ENCODE measurements around a stretch of chr3.

DNA sequence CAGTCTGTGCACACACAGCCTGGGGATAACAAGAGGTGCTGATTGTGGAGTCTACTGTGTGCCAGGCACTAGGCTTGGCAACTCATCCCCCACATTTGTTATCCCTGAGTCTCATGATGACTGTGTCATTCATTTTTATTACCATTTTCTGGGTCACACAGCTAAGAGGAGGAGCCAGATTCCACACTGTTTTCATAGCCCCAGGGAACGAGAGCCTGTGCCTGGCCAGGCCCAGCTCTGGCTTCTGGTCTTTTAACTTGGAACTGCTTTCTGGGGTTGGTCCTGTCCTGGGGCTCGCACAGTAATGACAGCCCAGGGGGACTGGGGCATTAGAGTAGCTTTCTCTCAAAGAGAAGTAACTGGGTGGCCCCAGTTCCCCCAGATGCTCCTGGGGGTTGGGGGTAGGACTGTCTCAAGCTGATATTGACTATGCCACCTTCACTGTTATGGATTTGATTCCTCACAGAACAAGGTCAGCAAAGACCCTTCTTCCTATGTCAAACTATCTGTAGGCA, 34.6 kb downstream of the ESYT3 start:
- RRBS, 2 experiments = no CpG with 5 or more reads among the region's 2 CpGs

DNA sequence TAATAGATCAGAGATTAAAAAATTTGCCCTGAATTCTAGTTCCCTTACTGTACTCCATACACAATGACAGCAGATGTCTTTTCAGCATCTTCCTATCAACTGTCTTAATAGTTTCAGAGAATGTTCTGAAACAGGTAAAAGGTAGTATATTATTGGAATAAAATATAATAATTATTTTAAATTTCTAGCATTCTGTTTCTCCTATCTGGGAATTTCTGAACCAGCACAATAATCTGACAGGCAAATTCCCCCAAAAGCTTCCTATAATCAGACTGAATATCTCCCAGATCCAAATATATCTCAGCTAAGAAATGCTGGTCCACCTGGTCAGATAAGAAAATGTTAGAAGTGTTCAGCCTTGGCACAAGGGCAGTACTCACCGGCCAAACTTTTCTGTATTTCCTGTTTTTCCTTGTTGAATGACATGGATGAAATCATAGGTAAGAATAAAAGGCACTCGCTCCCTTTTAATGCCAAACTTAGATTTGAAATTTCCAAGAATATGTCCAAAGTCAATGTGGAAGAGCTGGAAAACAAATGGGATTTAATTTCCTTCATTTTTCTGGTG, 48.8 kb downstream of the FAIM start:
- RRBS, 2 experiments = no CpG with 5 or more reads among the region's 2 CpGs

- RRBS, 2 experiments = no CpG with 5 or more reads among the region's 4 CpGs
Observed at GRCh38 chr3:138725630-138726370, 108.9 kb downstream of the PIK3CB start.

GRCh38 chr3:138759039-138759504, 75.7 kb downstream of the PIK3CB start:
- RRBS, 2 experiments = no CpG with 5 or more reads among the region's 3 CpGs

GRCh38 chr3:138832649-138833095, 2.1 kb downstream of the PIK3CB start:
- RRBS, 2 experiments = no CpG with 5 or more reads among the region's 20 CpGs

DNA sequence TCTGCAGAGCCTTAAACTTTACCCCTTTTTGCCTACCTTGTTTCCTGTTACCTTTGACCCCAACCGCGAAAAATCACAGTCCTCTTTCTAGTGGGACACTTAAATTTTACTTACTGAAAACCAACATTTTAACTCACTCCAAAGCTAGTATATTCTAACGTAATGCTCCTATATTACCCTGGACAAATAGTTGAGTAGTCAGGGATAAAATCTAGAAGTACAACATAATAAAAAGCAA, 707 bp upstream of the PIK3CB start:
- RRBS, 2 experiments = no CpG with 5 or more reads among the region's 3 CpGs

DNA sequence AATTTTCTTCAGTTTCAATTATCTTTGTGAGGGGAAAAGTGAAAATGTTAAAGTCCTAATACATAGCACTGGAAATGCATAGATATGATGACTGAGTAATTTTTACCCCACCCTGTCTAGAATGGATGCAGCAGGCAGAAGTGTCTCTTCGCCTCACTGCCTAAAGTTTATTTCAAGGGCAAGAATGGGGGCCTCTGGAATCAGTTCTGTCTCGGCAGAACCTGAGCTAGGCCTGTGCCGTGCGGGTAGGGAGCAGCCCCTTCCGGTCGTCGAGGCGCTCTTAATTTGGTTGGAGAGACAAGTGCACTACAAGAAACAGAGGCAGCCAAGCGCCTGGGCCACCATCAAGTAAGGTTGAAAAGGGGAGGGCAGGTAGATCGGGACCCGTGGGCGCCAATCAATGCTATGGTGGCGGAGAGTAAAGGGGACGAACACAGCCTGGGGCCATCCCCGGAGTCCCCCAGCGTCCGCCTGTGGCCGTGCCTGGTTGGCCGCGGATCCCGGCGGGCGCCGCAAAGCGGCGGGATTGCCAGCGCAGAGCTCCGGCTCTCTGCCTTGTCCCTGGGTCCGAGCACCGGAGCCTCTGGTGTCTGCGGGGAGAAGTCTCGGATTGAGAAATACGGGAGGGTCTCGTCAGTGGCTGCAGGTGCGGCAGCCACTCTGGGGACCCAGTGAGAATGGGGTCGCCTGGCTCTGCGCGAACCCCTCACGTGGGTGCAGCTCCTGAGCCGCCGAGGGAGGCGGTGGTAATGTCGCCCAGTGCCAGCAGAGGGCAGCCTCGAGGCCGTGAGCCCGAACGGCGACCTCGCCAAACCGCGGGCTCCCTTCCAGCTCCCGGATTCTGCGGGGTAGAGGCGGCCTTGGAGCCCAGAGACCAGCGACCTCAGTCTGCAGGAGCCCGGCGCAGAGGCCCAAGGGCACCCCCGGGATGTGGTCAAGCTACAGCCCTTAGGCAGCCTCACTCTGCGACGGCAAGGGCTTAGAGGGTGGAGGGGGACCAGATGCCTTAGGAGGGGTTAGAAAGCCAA, 11.0 kb downstream of the FOXL2 start:
- RRBS, 2 experiments = 2 to 4% methylated on average over 19 of the region's 60 CpGs

DNA sequence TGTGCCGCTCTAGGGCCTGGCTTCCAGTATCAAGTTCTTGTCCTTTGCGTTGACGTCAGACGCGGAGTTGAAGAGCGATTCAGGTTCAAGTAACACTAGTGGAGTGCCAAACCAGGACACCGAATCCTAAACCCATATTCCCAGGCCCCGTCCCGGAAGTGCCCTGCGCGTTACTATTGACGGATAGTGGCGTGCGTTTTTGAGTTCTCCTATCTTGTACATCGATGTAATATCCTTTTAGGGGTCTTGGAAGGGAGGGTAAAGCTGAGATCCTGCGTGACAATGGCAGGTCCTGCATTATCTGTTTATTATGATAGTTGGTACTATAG, 348 bp upstream of the PRR23C start:
- RRBS, 2 experiments = no CpG with 5 or more reads among the region's 16 CpGs

DNA sequence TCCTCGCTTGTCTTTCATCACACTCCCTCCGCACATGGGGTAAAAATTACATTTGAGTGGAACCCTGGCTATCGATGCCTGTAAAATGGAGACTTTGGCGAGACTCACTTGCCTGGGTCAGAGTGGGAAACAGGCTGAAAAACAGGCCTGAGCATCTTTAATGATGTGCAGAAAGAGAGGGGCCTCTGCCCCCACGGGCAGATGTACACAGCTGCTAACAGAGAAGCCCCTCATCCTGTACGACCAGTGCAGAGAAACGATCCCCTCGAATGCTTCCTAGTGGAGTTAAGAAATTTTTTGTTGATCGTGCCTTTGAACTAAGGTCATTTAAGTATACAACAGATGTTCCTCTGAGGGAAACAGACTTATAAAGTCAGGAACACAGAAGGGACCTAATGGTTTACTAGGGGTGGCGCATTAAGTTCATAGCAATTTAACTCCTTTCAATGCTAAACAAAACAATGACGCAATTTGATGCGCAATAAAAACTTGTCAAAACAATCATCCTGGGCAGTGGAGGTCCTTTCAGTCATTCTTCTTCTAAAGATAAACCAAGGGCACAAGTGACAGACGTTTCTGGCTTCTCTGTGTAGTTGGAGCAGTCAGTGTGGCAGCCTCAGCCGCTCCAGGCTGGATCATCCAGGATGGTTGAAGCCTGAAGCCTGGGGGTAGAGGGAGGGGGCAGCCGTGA, 51.0 kb upstream of the MRPS22 start:
- RRBS, 2 experiments = no CpG with 5 or more reads among the region's 15 CpGs

- RRBS, 2 experiments = no CpG with 5 or more reads among the region's 11 CpGs
Observed at GRCh38 chr3:139302166-139302946, 41.5 kb upstream of the MRPS22 start.

DNA sequence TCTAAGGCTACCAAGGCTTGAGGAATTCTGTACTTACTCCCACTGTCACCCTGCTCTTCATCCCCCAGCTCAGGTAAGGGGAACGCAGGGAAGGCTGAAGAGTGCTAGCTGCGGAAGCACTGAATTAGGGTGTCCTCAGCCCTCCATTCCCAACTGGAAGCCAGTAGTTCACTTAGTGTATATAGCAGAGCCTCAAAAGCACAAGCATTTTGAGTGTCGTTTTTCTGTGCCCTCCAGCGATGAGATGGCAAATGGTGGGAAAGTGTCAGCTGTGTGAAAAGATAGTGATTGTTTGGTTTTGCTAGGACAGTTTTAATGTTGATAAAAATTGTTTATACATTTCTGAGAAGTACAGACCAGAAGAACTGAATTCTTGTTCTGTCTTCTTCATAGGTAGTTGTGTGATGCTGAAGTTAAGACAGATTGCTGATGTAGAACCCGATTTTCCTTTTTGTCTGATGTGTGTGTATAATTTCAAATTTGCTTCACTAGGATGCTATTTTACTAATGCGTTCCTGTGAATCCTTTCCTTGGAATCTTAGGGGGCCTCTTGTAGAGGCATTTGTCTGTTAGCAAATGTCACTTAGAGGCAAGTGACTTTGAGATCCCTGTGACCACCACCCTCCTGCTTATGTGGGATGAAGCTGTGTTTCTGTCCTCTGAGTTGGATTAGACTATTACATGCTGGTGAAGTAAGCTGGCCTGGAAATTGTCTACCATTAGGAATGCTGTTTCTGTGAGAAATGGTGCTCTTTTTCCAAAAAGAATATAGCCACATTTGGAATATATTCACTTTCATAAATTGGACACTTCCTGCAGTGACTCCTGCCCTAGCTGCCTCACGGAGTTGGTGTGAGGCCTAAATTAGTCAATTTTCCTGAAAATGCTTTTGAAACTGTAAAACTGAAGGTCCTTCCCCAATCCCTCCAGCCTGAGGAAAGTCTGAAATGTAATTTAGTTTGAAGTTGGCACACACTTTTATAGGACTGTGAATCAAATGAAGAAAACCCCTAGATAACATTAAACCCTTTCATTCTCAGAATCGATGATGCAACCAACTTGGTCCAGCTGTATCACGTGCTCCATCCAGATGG, 11.2 kb downstream of the MRPS22 start:
- RRBS, 2 experiments = no CpG with 5 or more reads among the region's 9 CpGs

DNA sequence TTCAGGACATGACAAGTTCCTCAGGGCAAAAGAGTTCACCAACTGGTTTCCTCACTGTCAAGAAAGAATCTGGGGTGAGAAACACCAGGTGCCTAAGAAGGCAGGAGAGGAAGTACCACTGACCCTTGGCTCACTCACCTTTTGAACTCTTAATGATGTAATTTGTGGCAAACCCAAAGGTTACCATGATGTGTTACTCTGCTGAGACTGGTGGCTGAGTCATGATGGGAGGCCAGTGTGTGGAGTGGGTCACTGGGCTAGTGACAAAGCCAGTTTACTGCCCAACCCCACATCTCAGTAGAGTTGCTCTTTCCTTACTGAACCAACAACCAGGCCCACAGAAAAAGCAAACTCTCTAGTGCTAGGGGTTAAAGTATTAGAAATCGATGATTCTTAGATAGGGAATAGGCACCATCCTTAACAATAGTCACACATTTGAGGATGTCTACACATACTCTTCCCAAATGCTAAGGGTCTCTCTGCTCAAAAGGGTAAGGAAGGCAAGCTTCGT, 3.2 kb downstream of the RBP2 start:
- RRBS, 2 experiments = no CpG with 5 or more reads among the region's 2 CpGs

GRCh38 chr3:139480554-139481042, 4.3 kb upstream of the RBP2 start:
- RRBS, 2 experiments = no CpG with 5 or more reads among the region's 4 CpGs

DNA sequence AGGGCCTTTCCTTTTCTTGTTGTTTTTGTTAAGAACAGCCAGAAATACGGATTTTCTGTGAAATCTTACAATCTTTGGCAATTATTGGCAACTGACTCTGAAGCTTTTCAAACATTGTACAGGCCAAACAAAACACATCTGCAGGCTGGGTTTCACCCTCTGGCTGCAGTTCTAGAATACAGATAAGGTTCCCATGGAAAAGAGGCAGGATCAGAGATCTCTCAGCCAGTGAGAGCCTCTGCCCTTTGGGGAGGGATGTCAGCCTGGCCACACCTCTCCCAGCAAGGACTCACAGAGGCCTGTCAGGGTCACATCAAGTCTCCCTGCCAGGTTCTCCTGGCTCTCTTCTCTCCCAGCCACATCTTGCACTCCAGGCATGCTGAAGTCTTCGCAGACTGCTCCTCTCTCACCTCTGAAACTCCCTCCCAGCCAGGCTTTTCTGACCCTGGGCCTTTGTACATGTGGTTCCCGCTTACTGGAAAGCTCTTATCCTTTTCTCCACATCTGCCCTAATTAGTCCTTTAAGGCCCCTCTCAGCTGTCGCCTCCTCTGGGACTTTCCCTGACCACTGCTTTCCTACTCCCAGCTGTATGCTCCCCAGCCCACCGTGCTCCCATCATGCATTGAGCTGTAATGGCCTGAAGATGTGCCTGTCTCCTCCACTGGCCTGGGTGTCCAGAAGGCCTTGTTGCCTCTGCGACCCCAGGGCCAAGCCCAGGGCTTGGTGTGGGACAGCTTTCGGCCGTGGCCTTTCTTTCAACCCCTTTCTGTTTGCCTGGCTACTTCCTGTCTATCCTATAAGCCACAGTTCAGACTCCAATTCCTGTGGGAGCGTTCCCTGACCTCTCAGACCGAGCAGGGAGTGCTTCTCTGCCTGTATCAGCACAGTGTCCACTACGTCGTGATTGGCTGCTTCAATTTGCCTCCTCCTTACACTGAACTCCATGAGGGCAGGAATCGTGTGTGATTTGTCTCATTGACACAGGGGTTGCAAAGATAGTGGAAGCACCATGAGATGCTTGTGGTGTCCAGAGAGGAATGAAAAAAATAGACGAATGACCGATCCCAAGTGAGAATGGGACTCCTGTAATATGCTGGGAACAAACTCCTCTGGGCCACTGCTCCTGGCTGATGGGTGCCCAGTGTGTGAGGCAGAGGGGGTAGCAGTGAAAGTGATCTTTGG, 4.2 kb downstream of the RBP1 start:
- RRBS, 2 experiments = no CpG with 5 or more reads among the region's 15 CpGs

DNA sequence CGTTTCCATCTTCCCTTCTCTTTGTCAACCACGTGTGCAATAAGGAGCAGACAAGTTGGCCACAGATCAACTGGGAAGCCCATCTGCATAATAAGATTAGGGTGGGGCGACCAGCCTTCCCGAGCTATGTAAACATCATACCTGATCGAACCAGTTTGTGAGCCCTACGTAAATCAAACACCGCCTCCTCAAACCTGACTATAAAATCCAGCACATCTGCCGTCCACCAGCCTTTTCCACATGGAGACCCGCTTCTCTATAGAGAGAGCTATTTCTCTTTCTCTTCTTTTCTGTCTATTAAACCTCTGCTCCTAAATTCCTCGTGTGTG, 37.2 kb downstream of the TRIM42 start:
- RRBS, 2 experiments = no CpG with 5 or more reads among the region's 10 CpGs

DNA sequence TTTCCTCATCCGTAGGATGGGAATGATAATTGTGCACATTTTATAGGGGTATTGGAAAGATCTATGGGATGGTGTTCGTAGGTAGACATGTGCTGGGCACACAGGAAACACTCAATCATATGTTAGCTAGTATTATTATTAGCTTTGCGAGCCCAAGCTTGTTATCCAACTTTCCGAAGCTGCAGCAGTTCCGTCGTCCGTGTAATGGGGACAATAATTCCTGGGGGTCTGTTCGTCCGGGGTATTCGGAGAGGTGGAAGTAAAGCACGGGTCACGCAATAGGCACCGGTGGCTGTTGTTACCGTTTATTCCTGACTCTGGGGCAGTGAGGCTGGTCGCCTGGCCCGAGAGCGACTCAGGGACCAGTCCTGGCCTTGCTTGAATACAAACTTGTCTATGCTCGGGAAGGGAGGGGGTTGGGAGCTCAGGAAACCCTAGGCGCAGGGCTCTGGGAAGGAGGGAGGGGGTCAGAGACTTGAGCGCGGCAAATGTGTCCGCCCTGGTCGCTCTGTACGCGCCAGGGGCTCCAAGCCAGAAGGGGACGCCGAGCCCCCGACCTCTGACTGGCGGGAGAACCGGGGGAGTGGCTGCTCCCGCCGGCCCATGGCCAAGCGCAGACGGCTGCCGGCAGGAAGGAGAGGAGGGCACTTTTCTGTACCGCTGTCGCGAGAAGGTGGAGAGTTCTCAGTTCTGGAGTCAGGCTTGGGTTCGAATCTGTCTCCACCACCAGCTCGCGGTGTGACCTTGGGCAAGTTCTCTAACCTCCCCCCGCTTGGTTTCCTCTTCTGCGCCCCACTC, 1.4 kb downstream of the SPSB4 start:
- RRBS, 2 experiments = no CpG with 5 or more reads among the region's 43 CpGs

GRCh38 chr3:141114834-141115340, 63.7 kb downstream of the SPSB4 start:
- RRBS, 2 experiments = no CpG with 5 or more reads among the region's 11 CpGs

DNA sequence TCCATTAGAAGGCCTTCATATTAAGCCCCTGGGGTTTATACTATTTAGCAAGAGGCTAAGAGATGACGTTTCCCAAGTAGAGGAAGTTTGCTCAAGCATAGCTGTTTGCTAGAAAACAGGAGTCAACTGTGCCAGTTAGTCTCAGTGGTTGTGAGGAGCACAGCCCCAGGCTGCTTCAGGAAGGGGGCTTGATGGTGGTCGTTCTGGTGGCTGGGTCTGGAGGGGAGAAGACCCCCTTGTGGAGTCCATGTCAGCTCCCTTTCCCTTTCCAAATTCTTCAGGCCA, 64.8 kb downstream of the SPSB4 start:
- RRBS, 2 experiments = no CpG with 5 or more reads among the region's 2 CpGs

GRCh38 chr3:141238149-141238655, 6.6 kb downstream of the PXYLP1 start:
- RRBS, 2 experiments = no CpG with 5 or more reads among the region's 12 CpGs

- RRBS, 2 experiments = no CpG with 5 or more reads among the region's 10 CpGs
Observed at GRCh38 chr3:141276340-141276792, 44.7 kb downstream of the PXYLP1 start.

Measured in bronchial epithelial cell (primary cell).